Metastatic Breast Carcinoma in the Ovary (tissue), 3 donors: Measurements from ENCODE around the genes HIGD1A, POMGNT2, ZNF501 and CLEC3B.

GRCh38 chr3:42504198-42504999 is 2.0 kb downstream of the VIPR1 start:
- PRO-cap, 3 experiments: no peak in any of the 3 experiments

DNA sequence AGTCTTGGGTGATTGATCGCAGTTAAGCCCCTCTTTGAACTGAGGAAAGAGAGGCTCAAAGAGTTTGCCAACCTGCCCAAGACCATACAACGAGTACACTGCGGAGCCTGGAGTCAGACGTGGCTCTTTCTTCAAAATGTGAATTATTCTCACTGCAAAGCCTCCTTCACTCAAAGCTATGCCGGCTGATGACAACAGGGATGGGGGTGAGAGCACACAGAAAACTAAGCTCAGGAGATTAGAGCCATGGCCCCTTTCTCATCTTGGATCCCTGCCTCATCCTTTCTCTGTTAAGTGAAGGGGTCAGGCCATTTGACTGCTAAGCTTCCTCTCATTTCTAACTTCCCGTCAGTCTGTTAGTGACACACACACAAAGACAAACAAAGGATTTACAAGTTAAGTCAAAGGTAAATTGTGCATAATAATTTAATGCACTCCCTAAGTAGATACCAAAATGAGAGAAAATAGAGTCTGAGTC is 1.1 kb downstream of the SS18L2 start:
- PRO-cap, 3 experiments: peak in 1 of 3 experiments; most common minus-strand start position 318 of the sequence (in 1)

- PRO-cap, 3 experiments: no peak in any of the 3 experiments
These were observed 21.0 kb upstream of the ZBTB47 start for GRCh38 chr3:42632418-42632942.

- PRO-cap, 3 experiments: no peak in any of the 3 experiments
These were observed 17.1 kb downstream of the CCDC13 start for GRCh38 chr3:42755987-42756302.

- PRO-cap, 3 experiments: no peak in any of the 3 experiments
These were observed 10.1 kb downstream of the CCDC13 start for GRCh38 chr3:42763039-42763347.

DNA sequence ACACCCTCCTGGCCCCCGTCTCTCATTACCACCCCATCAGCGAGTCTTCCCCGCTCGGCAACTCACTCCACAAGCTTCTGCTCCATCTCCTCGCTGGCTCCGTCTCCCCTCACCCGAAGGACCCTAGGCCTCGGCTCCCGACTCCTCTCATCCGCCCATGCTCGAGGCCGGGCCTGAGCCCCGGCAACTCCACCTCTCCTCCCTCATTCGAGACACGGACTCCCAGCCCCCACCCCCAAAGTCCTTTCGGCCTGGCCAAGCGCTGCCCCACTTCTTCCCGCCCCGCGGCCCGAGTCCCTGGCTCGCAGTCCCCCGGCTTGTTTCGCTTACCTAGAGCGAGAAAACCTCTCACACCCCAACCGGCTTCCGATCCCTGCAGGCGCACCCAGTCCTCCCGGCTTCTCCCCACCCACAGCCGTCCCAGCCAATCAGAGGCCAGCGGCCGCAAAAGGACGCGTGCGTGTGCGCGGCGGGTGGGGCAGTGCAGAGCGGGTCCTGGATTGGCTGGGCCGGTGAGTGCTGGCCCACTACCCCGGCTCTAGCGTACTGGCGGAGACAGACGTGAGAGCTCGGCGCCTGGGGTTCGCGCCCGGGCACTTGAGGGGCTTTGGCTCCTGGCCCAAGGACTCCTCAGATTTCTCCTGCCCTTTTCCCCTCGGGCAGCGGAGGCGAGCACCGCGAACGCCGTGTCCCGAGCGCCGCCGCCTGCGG is at the start of gene HIGD1A:
Gene HIGD1A (minus strand): TSS at position 385 of the 711 bp plus-strand sequence.
- PRO-cap, 3 experiments: peak in 3 of 3 experiments; most common plus-strand start position 558 of the sequence (in 2); most common minus-strand start position 328 of the sequence (in 2)

GRCh38 chr3:42826936-42827464 is 17.8 kb downstream of the ACKR2 start:
- PRO-cap, 3 experiments: no peak in any of the 3 experiments

DNA sequence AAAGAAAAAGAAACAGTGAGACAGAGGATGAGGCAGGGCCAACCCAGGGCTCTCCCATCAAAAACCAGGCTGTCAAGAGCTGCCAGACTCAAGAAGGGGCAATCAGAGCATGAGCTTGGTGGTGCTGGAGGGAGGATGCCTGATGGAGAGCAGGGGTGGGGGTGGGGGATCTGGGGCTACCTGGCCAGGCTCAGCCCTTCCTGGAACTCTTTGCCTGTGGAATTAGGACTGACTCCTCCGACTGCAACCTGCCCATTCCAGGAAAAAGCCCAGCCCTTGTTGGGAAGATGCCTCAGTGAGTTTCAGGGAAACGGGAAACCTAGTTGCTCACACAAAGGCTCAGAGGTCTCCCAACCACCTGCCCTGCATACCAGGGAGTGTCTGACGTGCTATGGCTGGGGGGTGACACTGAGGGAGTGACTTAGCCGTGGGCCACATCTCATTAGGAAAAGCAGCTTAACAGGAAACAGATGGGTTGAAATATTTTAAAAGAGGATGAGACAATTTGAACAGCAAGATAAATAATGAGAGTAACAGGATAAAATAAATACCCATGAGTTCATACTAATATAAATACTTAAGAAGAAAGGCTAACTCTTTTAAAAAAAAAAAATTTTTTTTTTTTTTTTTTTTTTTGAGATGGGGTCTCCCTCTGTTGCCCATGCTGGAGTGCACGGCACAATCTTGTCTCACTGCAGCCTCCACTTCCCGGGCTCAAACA is 27.9 kb downstream of the CYP8B1 start:
- PRO-cap, 3 experiments: no peak in any of the 3 experiments

DNA sequence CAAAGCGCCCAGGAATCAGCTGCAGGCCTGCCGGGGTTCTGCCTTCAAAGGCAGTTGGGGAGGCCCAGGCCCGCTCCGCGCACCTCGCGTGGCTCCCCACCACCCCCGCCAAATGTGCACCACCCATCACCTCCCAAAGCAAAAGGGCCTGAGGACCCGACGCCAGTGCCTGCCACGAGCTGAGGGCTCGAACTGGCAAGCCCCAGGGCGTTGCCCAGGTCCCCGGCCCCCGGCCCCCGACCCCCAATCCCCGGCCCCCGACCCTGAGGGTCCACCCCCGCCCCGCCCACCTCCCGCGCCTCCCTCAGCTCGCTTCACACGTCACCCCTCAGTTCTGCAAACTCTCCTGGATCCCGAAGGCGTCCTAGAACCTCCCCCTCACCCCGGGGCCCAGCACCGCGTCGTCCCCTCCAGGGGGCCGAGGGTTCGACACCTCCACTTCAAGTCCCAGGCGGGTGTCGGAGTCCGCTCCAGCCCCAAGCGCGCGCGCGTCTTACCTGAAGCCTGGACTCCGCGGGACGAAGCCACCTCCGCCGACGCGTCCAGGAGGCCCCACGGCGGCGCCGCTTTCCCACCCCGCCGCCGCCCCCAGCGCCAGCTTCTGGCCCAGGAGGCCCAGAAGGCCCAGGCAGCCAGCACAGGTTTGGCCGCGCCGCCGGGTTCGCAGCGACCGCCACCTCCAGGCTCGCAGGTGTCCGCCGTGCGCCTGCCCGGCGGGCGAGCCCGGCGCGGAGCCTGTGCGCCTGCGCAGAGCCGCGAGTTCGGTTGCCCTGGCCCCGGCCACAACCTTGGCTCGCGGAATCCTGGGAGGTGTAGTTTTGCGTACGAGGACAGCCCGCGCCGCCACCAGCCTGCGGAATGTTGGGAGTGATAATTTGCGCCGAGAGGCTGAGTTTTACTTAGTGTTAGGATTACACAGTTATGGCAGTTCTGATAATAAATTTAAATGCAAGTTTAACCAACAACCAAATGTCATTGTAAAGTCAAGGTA is at the start of gene POMGNT2:
Gene POMGNT2 (minus strand): TSS at position 741 of the 991 bp plus-strand sequence.
- PRO-cap, 3 experiments: peak in 3 of 3 experiments; most common plus-strand start position 498 of the sequence (in 1); most common minus-strand start position 406 of the sequence (in 2)

GRCh38 chr3:43178749-43179500 is 73.0 kb upstream of the POMGNT2 start:
- PRO-cap, 3 experiments: no peak in any of the 3 experiments

DNA sequence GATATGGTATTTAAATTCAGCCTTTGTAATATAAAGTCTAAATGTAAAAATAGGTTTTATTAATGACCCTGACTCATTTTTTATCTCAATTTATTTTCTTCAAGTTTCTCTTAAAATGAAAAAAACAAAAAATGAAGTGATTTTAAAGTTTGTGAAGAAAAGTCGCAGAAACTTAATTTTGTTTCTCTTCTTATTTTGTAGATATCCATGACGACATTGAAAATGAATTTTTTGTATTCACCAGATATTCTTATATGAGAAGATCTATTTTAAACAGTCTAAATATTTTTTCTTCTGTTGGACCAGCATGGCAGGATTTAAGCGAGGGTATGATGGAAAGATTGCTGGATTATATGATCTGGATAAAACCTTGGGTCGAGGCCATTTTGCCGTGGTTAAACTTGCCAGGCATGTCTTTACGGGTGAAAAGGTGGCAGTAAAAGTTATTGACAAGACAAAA is 16.6 kb downstream of the SNRK start:
- PRO-cap, 3 experiments: no peak in any of the 3 experiments

GRCh38 chr3:43998578-43999288 is 243.0 kb upstream of the TOPAZ1 start:
- PRO-cap, 3 experiments: no peak in any of the 3 experiments

DNA sequence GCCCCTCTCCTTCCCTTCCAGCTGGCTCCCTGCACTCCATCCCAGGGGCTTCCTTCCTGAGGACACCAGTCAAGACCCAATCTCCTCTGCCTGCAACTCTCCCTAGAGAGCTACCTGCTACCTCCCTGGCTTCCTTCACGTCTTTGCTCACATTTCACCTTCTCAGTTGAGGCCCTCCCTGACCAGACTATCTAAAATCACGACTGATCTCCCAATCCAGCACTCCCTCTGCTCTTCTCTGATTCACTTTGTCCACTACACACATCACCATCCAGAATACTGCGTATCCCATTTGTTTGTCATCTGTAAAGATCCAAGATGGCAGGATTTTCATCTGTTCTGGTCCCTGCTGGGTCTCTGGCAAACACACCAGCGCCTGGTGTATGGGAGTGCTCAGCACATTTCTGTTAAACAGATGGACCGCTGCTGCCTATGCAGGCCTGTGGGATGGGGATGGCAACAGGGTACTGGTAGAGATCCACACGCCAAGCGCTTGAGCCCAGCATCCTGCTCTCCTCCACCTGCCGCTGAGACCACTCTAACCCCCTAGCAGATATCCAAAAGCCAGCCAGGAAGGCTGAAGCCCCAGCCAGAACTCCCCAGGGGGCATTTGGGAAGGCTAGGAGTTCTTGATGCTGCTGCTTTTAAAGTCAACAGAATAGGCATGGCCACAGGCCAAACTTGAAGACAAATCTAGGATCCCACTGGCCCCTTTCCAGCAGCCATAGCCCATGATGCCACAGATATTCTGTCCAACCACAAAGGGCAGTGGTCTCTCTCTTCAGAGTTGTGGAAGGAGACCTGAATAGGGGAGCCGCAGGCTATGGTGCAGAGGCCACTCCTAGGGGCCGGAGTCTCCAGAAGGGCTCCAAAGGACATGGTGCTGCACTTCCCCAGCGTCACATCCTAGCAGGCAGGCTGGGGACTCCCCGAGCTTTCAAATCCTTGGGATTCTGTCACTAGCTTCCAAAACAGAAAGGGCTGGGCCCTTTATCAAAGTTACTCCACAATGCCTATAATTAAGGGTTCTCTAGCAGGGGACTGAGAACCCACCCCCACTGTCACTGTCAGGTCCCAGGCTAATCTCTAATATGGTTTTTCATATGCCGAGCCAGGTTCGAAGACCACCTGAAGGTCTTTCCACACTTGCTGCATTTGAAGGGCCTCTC is 31.6 kb downstream of the ZNF445 start:
- PRO-cap, 3 experiments: no peak in any of the 3 experiments

DNA sequence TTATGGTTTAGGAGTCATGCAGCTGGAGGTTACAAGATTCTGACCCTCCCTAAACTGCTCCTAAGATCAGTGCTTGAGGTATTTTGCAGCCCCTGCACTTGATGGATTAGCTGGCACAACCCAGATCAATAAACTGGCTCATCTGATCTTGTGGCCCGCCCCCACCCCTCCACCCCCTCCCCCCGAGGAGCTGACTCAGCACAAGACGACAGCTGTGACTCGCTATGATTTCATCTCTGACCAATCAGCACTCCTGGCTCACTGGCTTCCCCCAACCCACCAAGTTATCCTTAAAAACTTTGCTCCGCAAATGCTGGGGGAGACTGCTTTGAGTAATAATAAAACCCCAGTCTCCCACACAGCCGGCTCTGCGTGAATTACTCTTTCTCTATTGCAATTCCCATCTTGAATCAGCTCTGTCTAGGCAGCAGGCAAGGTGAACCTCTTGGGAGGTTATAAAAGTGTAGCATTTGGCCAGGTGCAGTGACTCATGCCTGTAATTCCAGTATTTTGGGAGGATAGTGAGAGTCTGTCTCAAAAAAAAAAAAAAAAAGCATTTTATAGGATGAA is 8.9 kb downstream of the ZNF445 start:
- PRO-cap, 3 experiments: no peak in any of the 3 experiments

- PRO-cap, 3 experiments: no peak in any of the 3 experiments
These were observed 2.2 kb downstream of the ZNF35 start for GRCh38 chr3:44650665-44651281.

- PRO-cap, 3 experiments: peak in 3 of 3 experiments; most common plus-strand start chr3:44729609 (in 2); most common minus-strand start chr3:44729545 (in 2)
These were observed at the start of gene ZNF501 for GRCh38 chr3:44729255-44729801. ZNF501 (plus strand) TSS chr3:44729635.

DNA sequence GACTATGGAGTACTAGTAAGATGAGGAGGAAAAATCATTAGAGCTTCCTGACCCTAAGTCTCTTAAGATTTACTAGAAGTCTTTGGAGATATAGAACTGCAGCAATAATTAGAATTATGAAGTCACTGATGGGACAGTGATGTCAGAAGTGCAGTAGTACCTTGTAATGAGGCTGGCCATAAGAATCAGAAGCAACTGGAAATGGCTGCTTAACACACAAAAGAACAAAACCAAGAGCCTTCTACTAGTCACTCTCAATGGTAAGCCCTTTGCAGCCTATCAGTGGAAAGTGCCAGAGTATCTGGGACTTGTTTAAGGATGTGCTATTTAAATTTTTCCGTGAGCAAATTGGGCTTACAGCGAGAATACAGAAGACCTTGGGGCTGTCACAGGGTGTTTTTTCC is 37.4 kb downstream of the KIF15 start:
- PRO-cap, 3 experiments: no peak in any of the 3 experiments

DNA sequence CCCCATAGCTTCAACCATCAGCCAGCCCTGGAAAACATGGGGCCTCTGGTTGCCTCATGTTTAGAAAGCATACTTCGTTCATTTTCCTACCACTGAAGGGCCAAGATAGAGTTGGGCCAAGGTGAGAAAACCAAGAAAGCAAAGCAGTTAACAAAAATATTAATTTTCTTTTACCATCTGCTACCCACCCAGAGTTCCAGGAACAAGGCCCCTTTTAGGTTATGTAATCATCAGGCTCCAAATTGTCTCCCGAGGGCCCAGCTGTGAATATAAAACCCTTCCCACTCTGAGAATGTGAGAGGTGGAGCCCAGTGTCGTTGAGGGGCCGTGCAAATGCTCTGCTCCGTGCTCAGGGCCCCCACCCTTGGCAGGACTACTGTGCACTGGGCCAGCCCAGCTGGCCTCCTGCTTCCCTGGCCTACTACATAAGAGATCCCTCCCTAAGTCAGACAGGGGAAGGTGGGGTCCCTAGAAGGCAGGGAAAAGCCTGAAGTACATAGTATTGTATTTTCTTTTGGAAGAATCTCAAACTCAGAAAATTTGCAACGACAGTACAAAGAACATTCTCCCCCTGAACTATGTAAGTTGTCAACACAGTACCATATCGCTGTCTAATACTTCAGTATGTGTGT is 4.6 kb upstream of the CLEC3B start:
- PRO-cap, 3 experiments: no peak in any of the 3 experiments

DNA sequence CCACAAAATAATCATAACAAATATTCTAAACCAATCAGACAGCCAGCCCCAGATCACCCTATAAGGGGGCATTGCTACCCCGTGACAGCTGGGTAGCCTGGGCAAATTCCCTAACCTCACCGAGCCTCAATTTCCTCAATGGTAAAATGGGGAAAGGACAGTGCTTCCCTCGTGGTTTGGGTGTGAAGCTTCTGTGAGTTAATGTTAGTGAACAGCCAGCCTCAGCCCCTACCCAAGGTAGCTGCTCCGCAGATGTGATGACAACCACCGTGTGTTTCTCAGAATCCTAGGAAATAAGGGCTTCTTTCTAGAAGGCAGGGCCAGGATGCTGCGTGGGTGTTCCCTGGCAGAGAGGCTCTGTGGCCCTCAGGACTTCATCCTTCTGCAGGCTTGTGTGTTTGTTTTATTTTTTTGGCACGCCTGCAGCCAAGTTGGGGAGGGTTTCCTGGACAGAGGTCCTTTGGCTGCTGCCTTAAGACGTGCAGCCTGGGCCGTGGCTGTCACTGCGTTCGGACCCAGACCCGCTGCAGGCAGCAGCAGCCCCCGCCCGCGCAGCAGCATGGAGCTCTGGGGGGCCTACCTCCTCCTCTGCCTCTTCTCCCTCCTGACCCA is at the start of gene CLEC3B:
Gene CLEC3B (plus strand): TSS at position 500 of the 612 bp plus-strand sequence.
- PRO-cap, 3 experiments: peak in 1 of 3 experiments; most common plus-strand start position 500 of the sequence (in 1); most common minus-strand start position 358 of the sequence (in 1)

DNA sequence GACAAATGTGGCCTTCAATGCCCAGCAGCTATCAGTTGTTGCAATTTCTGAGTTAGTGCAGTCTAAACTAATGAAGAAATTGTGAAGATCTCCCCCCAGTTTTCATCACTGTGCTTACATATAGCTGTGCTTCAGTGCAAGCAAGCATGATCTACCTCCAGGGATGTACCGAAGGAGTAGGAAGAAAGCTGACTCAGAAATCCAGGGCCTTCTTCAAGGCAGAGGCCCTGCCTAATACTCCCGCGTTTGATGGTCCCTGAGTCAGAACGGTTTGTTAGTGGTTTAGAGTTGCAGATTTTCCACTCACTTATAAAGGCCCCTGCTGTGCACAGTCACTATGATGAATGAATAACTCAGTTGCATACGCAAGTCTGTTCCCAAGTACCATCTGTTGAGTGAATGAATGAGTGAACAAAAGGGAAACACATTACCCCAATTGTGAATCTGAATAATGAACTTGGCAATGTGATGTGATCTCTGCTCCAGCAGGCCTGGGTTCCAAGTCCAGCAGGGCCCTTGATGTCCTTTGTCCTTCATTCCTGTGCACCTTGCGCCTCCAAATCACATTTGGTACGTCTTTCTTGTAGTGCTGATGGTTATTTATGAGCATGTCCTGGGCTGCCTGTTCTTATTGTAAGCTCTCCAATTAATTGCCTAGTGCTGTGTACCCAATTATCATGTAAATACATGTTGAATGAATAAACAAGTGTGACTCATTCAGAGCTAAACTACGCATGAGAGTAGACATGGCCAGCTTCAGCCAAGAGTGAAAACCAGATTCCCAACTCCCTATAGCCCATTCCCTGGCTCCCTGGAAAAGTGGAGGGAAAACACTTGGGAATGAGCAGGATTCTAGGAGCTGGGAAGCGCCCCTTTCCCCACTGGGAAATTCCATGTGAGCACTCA is 85.4 kb upstream of the LIMD1 start:
- PRO-cap, 3 experiments: no peak in any of the 3 experiments